Ascending aorta (tissue), 1 donor: ENCODE results near the gene MORC3.

DNA sequence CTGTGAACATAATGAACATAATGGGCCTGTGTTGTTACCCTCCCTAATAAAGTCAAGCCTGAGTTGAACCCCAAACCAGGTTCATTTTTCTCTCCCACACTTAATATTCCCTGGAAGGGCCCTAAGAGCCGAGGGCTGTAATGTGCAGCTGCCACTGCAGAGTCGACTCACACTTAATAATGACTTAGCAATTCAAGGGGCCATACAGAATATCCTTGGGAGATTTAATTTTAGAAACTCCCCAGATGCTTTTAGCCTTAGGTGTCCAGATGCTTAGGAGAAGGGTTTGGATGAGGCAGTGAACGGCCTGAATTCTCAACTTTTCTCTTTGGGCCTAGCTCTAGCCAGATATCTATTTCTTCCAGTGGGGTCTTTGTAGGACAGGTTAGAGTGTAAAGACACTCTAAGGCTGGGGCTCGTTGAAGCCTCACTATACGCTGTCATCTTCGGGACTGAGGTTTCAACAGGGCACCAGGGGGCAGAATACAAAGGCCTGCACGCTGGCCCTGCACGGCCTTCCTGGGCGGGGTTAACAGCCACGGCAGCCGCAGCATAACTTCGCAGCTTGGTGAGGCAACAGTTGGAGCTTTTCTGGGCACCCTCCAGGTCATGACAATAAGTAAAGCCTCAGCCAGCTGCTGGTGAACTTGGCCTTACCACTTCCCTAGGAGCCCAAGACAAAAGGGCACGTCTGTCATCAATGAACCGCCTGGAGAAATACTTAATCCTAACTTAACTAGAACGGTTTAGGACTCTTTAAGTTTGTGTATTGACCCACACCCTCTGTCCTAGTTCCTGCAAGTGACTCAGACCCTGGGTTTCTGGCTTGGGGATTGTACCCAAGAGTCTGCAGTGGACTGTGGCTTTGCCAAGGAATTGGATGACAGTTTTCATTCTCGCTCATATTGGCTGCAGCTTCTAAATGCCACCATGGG is 2.1 kb upstream of the RUNX1 start:
- PRO-cap = bidirectional peak, plus-strand start at position 279 of the sequence, minus-strand start at position 181 of the sequence

- PRO-cap = no peak
Observed at GRCh38 chr21:35052936-35053238, 3.8 kb upstream of the RUNX1 start.

- PRO-cap = no peak
Observed at GRCh38 chr21:35138594-35139407, 89.7 kb upstream of the RUNX1 start.

- PRO-cap = no peak
Observed at GRCh38 chr21:35528471-35529180, 479.5 kb upstream of the RUNX1 start.

- PRO-cap = no peak
Observed at GRCh38 chr21:35563601-35564626, 496.4 kb downstream of the SETD4 start.

DNA sequence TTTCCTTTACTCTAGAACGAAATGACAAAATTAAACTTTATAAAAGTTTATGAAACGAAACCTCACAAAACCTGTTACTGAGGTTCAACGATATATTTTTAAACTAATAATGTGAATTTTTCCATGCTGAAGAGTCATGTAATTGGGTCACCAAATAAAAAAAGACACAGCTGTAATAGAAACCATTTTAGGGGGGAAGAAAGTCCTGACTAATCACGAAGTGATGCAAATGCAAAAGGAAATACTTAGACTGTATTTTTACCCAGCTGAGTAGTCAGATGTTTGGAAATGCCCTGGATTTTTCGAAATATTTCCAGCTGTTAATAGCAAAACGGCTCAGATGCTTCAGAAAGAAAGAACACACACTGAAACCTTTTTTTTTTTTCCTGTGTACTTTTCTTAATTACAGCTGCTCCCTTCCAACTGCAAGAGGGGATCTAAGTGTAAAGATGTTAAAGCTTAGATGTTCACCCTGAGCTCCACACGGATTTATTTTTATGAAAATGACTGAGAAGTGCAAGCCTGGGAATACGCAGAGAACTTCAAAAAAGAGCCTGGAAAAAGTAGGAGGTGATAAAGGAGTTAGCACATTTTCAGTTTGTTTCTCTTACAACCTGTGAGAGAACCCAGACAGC is 210.2 kb downstream of the SETD4 start:
- PRO-cap = unidirectional peak, plus-strand start at position 339 of the sequence

DNA sequence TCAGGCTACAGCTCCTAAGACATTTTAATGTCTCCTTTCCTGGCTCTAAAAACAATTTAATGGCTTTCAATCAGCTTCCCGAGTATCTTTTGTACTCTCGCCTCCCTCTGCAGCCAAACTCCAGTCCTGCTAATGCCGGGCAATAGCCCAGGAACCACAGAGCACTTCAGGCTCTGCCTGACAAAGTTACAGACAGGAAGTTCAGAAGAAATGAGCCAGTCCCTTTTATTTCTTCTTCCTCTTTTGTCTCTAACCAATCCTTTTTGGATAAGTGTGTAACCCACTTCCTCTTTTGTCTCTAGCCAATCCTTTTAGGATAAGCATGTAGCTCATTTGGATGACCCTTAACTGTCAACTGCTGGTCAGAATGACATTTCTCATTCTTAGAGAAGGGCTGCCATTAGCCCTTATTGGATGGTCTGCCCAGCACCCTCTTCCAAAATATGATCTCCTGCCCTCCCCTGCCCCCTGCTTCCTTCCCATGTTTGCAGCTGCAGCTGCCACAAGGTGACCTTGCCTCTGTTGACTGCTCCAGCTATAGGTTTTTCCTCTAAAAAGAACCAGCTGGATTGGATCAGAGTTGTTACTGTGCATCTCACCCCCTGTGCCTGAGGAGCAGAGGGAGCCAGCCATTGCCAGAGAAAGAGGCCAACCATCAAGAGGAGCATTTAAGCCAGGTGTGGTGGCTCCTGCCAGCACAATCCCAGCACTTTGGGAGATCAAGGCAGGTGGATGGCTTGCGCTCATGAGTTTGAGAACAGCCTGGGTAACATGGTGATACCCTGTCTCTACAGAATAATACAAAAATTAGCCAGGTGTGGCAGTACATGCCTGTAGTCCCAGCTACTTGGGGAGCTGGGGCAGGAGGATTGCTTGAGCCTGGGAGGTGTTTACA is 6.2 kb upstream of the DOP1B start:
- PRO-cap = no peak

DNA sequence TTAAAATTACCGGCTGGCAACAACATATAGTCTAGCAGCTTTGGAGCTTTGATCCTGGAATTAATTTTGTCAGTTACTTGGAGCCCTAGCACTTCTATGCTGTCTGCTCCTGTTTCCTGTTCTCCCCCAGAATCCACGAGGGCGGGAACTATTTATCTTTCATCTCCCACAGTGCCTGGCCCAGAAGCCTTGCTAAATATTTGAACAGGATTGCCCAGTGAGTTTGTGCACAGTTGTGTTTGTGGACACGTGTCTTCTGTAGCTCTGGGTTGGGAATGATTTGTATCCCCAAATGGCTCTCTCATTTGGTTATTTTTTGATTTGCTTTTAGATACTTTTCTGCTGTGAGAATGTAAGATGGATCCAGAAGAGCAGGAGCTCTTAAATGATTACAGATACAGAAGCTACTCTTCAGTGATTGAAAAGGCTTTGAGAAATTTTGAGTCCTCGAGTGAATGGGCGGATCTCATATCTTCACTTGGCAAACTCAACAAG is 7.8 kb downstream of the DOP1B start:
- PRO-cap = no peak

- PRO-cap = no peak
Observed at GRCh38 chr21:36187066-36187534, 30.5 kb downstream of the DOP1B start.

- PRO-cap = no peak
Observed at GRCh38 chr21:36230210-36231050, 73.8 kb downstream of the DOP1B start.

- PRO-cap = no peak
Observed at GRCh38 chr21:36245809-36246638, 74.0 kb upstream of the MORC3 start.

GRCh38 chr21:36320159-36320991 is at the start of gene MORC3:
Gene MORC3 (plus strand): TSS chr21:36320197.
- PRO-cap = bidirectional peak, plus-strand start at chr21:36320218, minus-strand start at chr21:36320076; bidirectional peak, plus-strand start at chr21:36320517, minus-strand start at chr21:36320508

- PRO-cap = unidirectional peak, plus-strand start at chr21:36386298
Observed at GRCh38 chr21:36385911-36386524, 826 bp downstream of the CHAF1B start.

DNA sequence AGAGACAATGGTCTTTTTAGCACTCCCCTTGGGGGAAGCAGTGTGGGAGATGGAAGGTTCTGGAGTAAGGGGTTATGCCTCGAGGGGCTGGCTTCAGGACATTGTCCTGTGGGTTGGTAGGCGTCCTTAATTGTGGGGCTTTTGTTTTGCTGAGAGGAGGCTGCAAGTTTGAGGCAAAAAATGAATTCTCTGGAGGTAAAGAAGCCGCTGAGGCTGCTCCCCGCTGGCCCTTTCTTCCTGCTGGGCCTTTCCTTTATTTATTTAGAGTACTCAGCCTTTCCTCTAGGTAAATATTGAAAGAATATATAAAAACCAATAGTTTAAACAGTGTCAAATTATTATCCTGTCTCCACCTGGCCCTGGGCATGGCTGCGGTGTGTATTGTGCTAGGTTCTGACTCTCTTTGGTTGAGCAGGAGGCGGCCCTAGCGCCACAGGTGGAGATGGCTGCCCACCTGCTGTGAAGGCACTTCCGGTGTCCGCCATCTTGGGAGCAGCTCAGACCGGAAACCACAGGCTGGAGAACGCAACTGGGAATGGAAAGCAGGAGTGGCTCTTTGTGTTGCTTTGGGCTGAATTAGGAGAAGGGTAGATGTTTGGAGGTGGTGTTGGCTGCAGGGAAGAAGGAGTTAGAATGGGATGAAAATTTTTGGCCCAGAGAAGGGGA is 29.0 kb upstream of the CLDN14 start:
- PRO-cap = no peak

DNA sequence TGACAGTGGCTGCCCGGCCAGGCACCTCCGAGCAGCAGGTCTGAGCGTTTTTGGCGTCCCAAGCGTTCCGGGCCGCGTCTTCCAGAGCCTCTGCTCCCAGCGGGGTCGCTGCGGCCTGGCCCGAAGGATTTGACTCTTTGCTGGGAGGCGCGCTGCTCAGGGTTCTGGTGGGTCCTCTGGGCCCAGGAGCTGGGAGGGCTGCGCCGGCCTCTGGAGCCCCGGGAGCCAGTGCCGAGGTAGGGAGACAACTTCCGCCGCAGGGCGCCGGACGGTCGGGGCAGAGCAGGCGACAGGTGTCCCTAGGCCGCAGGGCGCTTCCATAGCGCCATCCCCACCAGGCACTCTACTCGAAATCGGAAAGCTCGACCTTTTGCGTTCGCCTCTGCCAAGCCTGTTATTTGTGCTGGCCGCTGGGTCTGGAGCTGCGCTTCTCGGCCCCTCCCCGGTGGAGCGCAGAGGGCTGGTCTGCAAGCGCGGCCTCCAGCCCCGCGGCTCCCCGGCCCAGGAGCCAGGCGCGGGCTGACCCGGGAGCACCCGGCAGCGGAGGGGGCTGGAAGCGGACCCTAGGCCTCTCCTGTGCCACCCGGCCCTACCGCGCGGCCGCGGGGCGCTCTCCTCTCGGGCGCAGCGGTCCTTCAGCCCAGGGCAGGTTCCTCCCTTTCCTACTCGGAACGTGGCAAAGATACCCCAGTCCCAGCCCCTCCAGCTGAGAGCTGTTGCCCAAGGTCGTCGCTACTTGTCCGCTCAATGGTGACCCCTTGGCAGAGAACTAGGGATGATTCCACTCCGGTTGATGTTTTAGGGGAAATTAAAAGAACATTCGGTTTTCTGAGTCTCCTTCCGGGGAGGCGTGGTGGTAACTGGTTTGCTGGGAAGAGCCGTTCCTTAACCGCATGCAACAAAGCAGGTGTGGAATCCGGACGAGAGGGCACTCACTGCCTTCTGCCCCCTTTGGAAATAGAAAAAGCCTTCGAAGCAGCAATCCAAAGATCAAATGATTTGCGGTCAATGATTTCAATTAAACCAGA is 2.4 kb downstream of the SIM2 start:
- PRO-cap = no peak

DNA sequence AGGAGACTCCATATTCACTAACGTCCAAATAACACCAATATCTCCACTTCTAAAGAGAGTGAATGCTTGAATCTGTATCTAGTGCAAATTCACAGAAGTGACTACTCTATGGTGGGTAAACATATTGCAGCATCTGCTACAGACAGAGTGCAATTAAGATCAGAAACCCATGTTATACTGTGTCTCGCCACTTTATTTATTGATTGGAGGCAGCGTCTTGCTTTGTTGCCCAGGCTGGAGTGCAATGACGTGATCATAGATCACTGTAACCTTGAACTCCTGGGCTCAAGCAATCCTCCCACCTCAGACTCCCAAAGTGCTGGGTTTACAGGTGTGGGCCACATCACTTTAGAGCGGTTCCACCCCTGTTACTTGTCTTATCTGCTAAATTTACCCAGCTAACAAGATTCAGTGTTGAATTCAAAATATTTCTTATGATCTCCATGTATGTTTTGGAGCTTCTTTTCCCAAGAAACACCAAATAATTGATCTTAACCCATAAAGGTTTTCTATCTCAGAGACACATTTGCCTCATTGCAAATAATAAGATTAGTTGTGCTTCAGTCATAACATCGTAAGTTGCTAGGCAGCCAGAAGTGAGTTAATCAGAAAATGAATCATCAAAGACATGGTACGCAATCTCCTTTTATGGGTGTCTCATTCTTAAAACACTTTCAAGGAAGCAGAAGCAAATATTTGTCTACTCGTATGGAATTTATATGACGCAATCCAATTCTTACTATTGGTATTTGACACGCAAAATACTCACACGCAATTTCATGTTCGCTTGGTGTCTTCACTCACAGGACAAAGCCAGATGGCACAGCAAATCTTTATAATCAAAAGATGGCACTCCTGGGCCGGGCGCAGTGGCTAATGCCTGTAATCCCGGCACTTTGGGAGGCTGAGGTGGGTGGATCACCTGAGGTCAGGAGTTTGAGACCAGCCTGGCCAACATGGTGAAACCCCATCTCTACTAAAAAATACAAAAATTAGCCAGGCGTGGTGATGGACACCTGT is 56.8 kb downstream of the HLCS start:
- PRO-cap = no peak

DNA sequence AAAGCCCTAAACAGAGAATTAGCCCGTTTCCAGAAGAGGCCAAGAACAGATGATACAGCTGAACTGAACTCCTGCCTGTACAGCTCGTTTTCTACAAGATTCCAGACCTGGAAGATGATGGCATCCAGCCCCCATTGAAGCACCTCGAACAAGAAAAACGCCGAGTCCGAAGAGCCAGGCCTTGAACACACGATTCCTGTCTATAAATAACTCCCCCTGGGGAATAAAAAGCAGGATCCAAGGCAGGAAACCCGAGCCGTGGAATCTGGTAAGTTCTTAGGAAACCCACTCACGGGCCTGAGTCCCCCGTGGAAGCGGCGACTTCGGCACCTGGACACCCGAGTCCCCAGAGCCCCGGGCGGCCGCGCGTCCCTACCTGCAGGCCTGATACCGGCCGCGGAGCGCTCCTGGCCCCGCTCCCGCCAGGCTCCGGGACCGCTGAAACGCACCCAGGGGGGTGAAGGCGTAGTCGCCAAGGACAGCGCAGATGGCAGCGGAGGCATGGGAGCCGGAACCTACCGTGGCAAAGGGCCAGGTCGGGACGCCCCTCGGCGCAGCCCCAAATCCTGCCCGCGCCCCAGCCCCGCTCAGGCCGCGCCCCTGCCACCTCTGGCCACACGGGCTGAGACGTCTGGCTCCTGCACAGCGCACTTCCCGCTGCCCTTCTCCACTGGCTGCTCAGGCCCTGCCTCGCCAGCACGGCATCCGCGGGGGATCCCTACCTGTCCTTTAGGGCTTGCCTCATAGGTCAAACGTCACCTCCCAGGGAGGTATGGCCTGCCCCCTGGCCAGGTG is 14.0 kb upstream of the HLCS start:
- PRO-cap = no peak

DNA sequence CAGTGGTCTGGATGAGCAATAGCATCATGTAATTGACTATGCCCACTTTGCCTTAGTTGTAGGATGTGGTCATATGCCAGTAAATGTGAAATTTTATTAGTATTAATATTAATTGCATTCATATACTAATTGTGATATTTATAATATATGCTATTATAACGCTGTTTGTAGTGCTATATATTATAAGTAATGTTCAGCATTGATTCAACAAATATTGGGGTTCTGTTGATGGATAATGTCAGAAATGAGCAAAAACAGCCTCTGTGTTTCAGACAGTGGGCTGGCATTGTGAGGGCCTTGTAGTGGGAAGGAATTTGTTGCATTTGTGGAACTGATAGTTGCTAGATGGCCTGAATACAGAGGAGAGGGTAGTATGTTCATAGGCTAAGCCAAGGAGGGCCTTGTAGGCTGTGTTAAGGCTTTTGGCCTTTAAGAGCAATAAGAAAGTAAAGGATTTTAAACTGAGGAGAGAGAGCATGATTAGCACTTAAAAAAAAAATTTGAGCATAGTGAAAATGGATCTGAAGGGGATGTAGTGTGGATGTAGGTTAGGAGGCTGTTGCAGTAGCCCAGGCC is 30.5 kb downstream of the TTC3 start:
- PRO-cap = no peak

GRCh38 chr21:37380745-37381101 is 14.2 kb downstream of the DYRK1A start:
- PRO-cap = no peak

DNA sequence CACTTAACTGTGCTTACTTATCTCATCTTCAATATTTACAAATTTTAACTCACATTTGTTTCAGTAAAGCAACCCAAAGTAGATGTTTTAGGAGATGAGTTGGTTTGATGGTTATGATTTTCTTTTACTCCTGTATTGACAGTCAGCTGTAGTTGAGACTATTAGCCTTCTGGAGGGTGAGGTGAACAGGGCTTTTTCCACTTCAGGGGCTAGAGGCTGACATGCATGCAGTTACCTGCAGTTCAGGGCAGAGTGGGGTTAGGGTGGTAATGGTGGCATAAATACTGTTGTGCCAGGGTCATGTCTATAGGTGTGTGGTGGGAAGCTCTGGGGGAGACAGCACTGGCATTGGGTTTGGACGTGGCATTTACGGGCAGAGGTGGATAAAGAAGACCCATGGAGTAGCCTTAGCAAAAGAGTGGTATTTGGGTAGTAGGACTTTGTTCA is 42.1 kb downstream of the DYRK1A start:
- PRO-cap = no peak